Neutrophil (primary cell): ENCODE measurements around a stretch of chr1.

GRCh38 chr1:229292846-229293255 lies 21.9 kb downstream of the RAB4A start:
- PRO-cap = no peak

DNA sequence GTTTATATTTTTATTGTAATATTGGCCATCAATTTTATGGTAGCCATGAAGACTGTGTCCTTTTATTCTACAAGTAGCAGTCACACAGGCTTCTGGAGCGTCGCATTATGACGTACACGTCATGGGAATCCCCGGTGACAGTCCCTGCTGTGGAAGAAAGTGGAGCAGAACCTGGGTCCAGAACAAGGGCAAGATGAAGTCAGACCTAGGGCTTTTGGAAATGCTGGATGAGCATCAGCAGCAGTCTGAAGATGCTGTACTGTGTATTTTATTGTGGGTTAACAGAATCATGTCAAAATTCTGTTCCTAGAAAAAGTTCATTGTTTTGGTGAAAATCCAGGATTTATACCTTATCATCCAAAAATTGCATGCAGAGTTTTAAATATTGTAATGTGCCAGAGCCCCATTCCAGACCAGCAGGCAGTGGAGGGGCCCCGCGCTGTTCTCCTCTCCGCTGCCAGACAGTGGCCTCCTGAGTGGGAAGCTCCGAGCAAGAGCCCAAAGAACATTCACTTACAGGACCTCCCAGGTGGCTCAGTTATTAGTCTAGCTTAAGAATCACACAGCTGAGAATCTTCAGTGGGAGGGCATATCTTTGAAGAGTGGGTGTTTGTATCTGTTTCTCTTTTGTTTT lies 29.7 kb downstream of the CCSAP start:
- PRO-cap = no peak

- PRO-cap = unidirectional peak, plus-strand start at chr1:229342050; bidirectional peak, plus-strand start at chr1:229342741, minus-strand start at chr1:229342504
Observed at GRCh38 chr1:229341782-229342831, 740 bp downstream of the CCSAP start.

GRCh38 chr1:229563623-229564081 lies 5.1 kb upstream of the ABCB10 start:
- PRO-cap = no peak

DNA sequence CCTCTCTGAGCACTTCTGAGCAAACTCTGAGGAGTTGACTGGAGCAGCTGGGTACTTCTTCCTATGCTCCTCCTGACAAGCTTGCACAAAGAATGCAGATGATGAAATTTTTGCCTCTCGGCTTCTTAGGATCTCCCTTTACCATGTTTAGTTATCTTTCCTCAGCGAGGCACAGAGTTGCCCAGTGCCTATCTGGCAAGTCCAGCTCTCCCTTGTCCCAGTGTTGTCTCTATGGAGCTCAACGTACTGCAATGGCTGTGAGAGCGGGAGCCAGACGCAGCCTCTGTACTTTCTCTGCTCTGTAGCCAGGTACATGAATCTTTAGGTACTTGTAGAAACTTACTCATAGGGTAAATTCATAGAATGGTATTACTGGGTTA lies 79.7 kb downstream of the URB2 start:
- PRO-cap = no peak

- PRO-cap = no peak
Observed at GRCh38 chr1:229879779-229880264, 187.2 kb upstream of the GALNT2 start.

DNA sequence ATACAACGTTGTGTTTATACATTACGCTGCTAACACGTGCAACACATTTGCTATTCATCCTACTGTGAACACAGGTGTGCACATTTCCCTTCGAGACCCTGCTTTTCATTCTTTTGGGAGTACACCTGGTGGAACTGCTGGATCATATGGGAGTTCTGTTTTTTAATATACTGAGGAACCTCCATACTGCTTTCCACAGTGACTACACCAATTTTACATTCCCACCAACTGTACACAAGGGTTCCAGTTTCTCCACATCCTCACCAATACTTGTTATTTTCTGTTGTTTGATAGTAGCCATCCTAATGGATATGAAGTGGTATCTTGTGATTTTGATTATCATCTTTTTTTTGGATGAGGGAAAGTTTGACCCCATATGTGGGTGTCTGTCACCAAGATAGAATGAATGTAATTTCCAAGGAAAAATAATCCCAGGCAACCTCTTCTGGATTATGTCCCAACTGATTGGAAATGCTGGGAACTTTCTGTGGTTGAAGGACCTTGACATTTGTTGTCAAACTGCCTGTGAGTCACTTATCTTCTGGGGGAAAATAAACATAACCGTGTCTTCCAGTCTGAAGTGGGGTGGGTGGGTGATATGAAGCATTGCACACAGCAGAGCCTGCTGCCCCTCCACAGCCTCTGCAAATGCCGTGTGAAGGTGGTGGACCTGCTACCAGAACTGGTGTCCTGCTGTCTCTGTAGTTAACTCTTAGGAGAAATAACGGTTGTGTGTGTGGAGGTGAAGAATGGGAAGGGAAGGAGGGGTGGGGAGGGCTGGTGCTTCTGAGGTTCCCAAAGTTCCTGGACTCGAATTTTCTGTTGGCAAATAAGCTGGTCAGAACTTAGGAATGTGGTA lies 23.0 kb downstream of the GALNT2 start:
- PRO-cap = no peak

DNA sequence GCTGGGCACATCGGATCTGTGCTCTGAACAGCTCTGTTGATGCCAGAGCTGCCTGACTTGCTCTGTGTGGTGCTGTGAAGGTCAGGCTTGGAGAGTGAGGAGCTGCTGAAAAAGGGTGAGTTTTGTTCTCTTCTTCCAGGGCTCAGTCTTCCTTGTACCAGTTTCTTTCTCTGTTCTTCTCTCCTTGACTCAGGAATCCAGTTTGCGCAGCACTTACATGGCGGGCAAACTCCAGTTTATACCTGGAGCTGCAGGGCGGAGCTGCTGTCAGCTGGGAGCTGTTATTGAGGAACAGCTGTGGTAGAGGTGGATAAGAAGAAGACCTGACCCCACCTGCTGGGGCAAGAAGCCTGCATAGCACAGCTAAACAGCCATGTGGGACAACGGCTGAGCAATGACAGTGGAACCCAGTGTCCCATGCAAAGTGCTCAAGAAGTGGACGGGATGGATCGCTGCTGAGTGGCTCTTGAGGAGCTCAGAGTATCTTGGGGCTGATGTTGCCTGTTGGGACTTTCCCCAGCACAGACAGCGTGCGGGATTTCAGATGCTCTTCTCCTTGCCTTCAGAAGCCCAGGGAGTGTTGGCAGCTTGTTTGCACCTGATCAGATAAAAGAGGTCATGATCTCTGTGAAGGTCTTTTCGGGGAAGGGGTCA lies 46.2 kb downstream of the GALNT2 start:
- PRO-cap = no peak

GRCh38 chr1:230125613-230126572 lies 58.9 kb downstream of the GALNT2 start:
- PRO-cap = no peak

- PRO-cap = no peak
Observed at GRCh38 chr1:230146048-230146612, 79.1 kb downstream of the GALNT2 start.

- PRO-cap = no peak
Observed at GRCh38 chr1:230212328-230212848, 145.3 kb downstream of the GALNT2 start.

DNA sequence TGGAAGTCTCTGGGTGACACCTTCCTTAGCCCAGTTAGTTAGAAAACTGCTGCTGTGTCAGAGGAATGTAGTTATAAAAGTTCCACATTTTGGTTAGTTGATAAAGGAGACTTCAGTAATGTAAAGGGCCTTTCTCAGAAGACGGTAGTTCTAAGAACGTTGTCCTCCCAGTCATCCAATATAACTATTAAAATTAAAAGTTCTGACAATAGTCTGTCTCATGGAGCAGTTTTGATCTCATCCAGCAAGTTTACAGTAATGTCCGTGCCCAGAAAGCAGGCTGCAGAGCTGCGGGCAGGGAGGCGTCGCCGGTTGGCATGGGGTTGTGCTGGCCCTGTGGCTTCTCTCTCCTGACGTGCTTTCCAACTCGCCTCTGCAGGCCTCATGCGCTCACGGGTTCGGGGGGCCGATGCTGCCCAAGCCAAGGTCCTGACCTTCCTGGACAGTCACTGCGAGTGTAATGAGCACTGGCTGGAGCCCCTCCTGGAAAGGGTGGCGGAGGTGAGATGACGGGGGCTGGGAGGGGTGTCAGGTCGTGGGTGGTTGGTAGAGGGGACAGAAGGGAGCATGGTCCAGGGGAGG lies 176.0 kb downstream of the GALNT2 start:
- PRO-cap = no peak

GRCh38 chr1:230307906-230308465 lies 118.1 kb downstream of the PGBD5 start:
- PRO-cap = no peak

GRCh38 chr1:230609231-230609575 lies 33.1 kb upstream of the COG2 start:
- PRO-cap = no peak

- PRO-cap = no peak
Observed at GRCh38 chr1:230707439-230708345, 6.2 kb downstream of the AGT start.

DNA sequence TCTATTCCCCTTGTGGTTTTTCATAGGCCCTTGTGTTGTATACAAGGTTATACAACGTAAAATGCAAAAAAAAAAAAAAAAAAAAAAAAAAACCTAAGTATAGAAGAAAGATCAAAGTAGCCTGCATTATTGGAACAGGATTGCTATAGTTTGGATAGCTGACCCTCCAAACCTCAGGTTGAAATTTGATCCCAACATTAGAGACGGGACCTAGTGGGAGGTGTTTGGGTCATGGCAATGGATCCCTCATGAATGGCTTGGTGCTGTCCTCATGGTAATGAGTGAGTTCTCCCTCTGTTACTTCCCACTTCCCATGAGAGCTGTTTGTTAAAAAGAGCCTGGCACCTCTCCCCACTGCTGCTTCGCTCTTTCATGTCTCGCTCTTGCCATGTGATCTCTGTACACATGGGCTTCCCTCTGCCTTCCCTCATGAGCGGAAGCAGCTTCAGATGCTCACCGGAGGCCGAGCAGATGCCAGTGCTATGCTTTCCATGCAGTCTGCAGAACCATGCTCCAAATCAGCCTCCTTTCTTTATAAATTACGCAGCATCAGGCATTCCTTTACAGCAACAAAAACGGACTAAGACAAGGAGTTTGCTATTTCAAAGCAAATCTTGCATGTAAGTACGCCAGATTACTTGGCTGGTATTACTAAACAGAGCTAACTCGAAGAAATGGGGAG lies 14.9 kb downstream of the C1orf131 start:
- PRO-cap = no peak

DNA sequence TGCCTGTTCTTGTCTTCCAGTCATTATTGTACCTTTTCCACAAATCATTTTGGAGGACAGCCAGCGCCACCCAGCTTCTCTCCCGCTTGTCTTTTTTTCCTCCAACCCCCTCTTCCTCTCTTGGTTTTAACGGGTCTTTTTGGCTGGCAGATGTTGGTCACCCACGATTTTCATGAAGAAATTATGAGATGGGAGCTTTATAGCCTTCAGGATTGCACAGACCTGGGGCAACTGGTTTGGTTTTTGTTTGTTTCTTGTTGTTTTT lies 896 bp downstream of the GNPAT start:
- PRO-cap = no peak

DNA sequence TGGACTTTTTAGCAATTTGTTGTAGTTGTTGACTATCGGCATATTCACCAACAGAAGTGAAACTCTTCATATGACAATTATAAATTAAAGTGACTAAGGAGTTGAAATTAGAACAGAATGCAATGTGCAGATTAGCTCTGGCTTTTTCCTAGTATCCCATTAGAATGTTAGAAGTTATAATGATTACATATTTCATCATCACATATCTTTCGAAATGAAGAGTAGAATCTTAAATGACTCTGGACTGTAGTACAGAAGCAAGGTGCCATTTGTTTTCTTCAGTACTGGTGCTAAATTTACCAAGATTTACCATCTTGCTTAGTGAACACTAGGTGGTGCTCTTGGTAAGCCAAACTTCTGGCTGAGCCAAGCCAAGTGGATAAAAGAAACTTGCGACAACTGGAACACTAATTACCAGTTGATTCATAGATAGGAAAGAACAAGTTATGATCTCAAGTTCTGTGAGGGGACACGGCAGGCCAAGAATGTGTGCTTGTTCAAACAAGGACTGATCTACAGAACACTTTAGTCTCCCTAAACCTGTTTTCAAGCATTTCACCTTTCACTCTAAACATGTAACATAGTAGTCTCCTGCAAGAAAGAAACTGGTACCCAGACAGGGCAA lies 19.7 kb downstream of the SPRTN start:
- PRO-cap = no peak

DNA sequence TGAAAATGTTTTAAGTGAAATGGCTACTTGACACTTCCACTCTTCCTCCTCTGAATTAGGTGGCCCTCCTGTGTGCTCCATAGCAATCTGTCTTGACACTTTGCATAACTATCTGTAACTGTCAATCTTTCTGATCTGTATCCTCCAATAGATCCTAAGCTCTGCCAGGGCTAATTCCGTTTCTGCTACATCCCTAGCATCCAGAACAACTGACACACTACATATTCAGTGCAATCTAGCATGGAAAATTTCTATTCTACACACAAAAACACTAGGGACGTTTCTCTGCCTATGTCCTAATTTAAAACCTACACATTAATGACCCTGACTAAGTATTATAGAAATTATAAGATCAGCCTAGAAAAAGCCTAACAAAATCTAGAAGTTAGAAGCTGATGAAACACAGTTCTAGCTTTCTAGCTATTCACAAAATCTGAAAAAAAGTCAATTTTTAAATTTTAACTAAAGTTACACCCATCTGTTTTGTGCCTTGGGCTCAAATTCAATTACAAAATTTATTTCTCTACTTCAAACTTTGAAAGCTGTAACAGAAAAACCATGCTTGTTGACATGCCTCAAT lies 34.1 kb downstream of the SPRTN start:
- PRO-cap = no peak

GRCh38 chr1:231420738-231421346 lies 1.2 kb downstream of the EGLN1 start:
- PRO-cap = no peak